Fallopian tube (tissue), 1 donor: Measurements from ENCODE around the gene LRMDA.

GRCh38 chr10:75231909-75232575 is 3.7 kb downstream of the COMTD1 start:
- PRO-cap = no peak

DNA sequence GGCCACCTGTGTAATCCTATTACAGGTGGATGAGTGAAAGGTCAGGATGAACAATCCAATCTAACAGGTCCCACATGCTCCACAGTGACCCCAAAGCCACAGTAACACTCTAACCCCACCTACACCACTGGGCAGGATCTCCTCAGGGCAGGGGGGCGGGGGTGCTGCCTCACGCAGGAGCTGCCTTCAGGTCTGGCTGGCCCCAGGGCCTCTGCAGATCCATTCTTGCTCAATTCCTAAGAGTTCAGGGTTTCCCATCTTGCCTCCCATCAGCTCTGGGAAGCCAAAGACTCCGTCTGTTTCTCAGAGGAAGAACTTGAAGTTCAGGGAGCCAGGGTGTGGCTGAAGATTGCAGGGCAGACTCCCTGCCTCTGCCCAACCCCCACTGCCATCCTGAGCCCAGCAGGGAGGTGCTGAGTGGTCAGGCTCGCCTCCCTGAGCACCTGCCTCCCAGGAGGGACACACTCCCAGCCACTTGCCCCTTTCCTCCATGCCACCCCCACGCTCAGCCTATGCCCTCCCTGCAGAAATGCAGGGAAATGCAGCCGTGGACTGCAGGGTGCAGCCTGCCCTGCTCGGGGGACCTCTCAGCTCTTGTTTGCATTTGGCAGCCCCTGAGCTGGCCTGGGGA is 9.8 kb upstream of the COMTD1 start:
- PRO-cap = no peak

DNA sequence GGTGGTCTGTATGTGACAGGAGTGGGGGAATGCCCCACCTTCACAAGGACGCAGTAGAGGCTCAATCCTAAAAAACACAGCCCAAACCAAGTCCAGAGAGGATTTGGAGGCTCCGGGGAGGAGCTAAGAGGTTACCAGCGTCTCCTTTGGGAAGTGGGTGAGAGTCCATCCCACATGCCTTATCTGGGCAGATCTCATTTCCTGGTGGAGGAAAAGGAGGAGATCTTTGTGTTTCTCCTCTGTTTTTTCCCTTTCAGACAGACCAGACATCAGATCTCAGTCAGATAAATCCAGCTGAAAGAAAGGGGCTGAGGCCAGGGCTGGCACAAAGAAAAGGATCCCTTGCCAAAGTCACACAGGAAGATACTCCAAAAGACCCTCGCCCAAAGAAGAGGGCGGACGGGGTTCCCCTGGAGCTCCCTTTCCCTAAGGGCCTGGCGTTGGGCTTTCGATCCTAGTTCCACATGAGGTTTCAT is 58.3 kb upstream of the COMTD1 start:
- PRO-cap = unidirectional peak, plus-strand start at position 198 of the sequence

DNA sequence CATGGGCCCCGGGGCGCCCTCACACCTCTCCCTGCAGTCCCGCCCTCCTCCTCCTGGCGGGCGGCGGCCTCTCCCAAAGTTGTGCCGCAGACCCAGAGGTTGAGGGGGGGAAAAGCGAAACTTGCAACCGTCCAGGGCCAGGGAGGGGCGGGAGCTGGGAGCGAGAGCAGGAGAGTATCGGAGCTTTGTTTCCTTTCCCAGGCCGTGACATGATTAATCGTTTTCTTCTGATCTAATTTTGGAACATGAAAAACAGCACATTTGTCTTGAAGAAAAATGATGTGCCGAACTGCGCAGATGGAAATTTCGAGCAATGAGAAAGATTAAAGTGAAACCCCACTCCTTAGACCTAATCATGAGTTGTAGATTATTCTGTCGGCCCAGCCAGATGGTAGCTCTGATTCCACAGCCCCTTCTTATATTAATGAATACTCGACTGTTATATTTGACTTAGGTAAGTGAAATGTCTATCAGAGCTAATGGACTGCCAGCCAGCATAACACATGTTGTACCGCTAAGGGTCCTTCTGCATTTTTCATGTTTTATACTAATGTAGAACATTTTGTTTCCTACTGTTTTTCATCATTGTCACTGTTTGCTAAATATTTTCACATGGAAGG is 59.6 kb upstream of the COMTD1 start:
- PRO-cap = bidirectional peak, plus-strand start at position 352 of the sequence, minus-strand start at position 94 of the sequence

DNA sequence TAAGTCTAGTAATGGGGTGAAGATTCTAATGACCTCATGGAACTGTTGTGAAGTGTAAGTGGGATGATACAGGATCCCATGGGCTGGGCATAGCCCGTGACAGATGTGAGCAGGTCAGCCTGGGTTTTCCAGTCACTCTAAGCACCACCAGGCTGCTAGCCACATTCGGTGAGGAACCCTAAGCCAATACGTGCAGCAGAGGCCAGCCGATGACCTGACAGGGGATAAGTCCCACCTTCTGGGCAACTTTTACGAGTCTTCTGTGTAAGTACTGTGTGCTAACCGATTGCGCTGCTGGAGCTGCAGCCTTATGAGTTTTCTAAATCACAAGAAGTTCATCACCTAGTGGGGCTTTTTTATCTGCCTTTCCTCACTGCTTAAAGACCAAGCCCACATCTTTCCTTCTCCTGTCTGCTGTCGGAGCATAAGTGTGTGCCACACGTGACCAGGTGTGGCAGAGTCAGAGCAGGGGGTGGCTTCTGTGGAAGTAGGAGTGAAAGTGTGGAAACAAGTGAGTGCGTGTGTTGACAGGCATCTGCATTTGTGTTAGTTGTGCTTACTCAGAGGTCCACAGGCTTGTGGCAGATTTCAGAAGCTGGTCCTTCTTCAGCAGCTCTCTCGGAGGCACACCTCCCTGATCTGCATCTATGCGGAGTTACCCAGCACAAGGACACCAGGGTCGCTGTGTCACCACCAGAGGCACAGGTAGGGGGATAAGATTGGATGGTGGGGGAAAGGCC is 7.1 kb downstream of the ZNF503 start:
- PRO-cap = no peak

- PRO-cap = bidirectional peak, plus-strand start at chr10:75431710, minus-strand start at chr10:75431615
These were observed at the start of gene LRMDA for GRCh38 chr10:75431057-75431968. Gene LRMDA (plus strand): TSS chr10:75431624.

DNA sequence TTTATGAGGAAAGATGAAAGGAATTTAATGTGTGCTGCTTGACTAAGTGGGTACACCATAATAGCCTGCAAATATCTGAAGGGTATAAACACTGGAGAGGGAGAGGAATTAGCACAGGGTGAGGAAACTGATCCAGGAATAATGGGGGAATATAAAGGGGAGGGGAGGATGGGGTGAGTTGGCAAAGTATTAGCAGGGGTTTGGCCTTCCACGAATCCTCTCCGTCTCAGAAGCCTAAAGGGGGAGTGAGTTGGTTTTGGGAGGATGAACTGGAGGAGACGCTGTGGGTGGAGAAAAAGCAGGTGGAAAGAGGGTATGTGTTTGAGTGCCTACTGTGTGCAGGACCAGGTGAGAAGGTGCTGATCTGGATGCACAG is 67.2 kb downstream of the LRMDA start:
- PRO-cap = no peak

GRCh38 chr10:75590019-75590523 is 158.6 kb downstream of the LRMDA start:
- PRO-cap = no peak

DNA sequence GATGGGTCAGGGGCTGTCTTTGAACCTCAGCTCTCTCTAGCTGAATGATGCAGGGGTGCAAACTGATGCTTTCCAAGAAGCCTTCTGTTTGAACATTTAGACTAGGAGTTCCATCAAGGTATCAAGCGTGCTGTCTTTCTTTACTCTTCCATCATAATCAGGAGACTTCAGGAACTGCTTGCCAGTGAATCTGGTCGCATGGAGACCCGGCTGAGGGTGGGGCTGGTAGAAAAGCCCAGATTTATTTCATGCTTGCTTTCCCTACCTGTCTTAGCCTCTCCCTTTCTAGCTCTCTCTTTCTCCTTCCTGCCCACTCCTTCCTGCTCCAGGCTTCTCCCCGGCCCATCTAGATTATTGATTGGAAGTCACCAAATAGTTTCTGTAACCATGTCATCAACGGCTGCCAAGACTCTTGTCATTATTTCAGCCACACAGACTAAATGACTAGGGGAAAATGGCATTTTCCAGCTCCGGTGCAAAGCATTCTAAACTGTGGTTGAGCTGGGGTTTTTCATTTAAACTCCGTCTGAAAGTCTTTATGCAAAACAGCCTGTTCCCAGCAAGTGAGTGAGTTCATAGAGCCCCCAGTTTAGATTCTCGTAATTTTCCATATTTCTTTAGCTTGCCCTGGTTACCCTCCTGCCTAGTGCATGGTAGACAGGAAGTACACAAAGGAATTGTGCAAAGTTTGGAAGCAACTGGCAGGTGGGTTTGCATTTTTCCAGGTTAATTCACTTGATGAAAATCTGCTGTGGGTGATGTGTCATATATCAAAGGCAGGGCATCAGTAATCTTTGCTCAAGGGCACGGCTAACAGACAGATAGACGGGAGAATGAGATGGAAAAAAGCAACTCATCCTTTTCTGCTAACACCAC is 332.7 kb downstream of the LRMDA start:
- PRO-cap = no peak

GRCh38 chr10:75788360-75788819 is 357.0 kb downstream of the LRMDA start:
- PRO-cap = no peak

- PRO-cap = no peak
These were observed 525.3 kb downstream of the LRMDA start for GRCh38 chr10:75956735-75957054.

- PRO-cap = unidirectional peak, plus-strand start at chr10:76524320
These were observed 1092.7 kb downstream of the LRMDA start for GRCh38 chr10:76524095-76524459.

GRCh38 chr10:77160488-77161209 is 477.0 kb downstream of the KCNMA1 start:
- PRO-cap = no peak

DNA sequence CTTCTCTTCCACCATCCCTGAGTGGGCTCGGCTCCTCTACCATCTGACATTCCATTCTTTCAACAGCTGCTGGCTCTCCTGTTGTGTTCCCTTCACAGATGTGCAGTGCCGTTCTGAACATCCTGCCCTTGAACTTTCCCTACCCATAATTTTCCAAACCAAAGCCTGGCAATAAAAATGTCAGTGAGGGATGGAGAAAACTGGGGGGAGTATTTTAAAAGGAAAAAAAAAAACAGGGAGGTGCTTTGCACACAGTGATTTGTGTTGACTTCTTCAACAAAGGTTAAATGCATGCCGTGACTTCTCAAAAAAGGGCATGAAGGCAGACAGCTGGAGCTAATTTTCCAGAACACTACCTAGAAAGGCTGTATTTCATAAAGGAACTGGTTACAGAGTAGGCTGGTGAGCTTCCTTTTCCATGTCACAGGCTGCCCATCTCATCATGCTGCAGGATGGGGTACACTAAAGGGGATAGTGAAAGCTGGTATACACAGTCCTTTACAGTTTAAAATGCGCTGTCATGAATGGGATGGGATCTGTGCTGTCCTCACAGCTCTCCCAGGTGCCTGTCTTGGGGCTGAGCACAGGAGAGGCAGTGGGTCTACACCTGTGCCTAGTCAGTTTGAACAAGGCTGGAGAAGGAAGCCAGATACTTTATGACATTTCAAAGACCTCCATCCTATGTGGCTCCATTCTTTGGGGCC is 392.6 kb downstream of the KCNMA1 start:
- PRO-cap = no peak

GRCh38 chr10:77496660-77497245 is 140.9 kb downstream of the KCNMA1 start:
- PRO-cap = no peak

GRCh38 chr10:77552101-77552636 is 85.4 kb downstream of the KCNMA1 start:
- PRO-cap = no peak

DNA sequence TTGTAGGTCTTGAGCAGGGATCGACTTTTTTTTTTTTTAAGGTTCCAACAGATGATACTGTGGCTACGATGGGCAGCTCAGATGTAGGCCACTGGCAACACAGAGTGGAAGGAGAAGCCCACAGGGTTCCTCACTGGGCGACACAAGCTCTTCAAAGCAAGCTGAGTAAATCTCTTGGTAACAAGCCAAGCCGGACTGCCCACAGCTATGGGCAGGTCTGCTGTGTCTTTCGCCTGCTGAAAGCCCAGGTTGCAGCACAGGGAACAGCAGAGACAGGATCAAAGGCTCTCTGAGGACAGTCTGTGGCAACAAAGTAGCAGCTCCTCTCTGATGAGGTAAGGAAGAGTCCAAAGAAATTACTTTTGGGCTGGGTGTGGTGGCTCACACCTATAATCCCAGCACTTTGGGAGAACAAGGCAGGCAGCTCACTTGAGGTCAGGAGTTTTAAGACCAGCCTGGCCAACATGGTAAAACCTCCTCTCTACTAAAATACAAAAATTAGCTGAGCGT is 83.6 kb downstream of the KCNMA1 start:
- PRO-cap = no peak

DNA sequence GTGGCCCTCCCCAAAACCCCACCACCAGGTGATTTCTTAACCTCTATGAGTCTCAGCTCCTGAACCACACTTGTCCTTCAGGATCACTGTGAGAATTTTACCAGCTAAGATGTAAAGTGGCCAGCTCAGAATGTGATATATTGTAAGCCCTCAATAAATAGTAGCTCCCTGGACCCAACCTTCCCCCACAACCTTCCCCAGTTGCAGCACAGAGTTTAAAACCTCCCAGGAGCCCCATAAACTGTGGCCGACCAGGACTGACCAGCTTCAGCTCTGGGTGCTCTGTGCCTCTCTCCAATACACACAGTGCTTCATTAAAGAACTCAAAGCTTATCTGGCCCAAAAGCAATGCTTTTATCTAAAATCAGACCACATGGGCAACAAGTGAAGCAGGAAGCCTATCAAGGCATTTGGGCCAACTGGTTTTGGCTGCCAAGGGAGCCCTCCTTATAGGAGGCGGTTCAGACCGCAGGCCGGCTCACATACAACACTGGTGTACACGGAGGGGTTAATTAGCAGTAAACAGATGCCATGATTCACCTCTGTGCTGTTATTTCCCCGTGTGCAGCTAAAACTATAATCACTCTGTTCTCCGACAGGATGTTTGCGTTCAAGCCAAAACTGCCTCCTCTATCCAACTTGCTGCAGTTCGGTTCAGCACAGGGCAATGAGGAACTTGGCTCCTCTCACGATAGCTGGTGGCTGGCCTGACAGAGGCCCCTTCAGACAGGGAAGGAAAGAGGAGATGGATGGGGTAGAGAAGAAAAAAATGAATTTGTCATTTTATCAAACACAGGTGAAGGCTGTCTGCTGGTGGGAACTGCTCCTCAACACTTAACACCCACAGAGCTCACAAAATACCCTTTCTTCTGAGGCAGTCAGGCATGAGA is 24.3 kb downstream of the KCNMA1 start:
- PRO-cap = unidirectional peak, minus-strand start at position 299 of the sequence; bidirectional peak, plus-strand start at position 647 of the sequence, minus-strand start at position 641 of the sequence

- PRO-cap = no peak
These were observed 141.4 kb upstream of the KCNMA1 start for GRCh38 chr10:77778725-77779645.

DNA sequence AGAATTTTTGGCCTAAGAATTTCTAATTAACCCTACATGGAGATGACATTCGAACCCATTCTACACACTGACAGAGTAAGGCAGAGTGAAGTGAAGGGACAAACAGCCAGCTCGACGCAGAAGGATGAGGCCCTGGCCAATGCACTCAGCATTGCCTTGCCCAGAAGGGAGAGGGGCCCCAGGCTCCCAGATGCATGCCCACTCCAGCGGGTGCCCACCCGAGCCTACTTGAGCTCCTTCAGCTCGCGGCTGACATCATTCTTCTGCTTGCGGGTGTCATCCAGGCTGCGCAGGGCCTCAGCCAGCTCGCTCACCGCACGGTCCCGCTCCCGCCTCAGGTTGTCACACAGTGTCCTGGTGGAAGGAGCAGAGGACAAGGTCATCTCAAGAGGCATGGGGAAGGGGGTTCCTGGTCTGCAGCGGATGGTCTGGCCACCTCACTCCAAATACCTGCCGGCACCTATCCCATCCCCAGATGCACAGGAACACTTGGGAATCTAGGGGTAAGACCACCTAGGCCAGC is 92.8 kb downstream of the DLG5 start:
- PRO-cap = no peak